Cardiac ventricle fibroblast (primary cell): Measurements from ENCODE around the genes FES, UNC45A and RCCD1.

DNA sequence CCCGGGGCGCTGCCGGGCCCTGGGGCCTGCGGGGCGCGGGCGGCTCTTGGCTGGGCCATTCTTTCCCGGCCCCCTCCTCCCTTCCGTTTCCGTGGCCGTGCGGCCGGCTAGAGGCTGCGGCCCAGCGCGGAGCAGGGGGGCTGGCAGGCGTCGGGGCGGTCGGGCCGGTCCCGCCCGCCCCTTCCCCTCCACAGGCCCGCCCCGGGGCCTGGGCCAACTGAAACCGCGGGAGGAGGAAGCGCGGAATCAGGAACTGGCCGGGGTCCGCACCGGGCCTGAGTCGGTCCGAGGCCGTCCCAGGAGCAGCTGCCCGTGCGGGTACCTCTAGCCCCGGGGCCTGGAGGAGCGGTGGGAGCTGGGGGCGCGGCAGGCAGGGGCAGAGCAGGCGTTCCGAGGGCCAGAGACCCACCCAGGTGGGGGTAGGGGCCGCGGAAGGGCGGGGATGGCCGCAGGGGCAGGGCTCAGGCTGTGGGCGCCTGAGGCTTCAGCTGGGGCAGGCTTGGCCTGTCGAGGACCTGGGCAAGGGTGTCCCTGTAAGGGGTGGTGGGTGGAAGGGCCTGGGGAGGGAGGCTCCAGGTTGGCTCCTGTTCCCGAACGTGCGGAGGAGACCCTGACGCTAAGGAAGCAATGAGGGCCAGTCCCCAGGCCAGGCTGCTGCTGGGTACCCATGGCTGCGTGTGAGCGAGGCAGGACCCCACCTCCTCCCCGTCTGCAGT is at the start of gene FES:
Gene FES (plus strand): TSS at position 278 of the 716 bp plus-strand sequence.
- RAMPAGE, long total RNA, result no peak

DNA sequence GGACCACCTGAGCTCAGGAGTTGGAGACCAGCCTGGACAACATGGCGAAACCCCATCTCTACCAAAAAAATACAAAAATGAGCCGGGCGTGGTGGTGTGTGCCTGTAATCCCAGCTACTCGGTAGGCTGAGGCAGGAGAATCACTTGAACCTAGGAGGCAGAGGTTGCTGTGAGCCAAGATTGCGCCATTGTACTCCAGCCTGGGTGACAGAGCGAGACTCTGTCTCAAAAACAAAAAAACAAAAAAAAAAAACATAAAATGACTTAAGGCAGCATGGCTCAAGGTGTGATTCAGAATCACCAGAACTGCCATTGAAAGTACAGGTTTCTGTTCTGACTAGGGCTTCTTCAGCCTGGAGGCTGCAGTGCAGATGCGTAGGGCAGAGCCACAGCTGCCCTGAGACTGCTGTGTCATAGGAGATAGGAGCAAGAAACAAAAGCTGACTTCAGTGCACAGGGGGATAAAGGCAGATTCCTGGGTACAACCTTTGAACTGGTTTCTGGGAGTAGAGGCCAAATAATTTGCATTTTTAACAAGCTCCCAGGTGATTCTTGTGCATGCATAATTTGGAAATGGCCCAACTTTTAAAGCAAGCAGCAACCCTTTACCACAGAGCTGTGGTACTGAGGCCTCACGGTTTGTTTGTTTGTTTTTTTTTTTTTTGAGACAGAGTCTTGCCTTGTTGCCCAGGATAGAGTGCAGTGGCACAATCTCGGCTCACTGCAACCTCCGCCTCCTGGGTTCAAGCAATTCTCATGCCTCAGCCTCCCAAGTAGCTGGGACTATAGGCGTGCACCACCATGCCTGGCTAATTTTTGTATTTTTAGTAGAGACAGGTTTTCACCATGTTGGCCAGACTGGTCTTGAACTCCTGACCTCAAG is 9.4 kb downstream of the HDDC3 start:
- RAMPAGE, long total RNA, result no peak

GRCh38 chr15:90934699-90935779 is at the start of gene UNC45A:
Gene UNC45A (plus strand): TSS chr15:90935285.
- RAMPAGE, long total RNA, result no peak

DNA sequence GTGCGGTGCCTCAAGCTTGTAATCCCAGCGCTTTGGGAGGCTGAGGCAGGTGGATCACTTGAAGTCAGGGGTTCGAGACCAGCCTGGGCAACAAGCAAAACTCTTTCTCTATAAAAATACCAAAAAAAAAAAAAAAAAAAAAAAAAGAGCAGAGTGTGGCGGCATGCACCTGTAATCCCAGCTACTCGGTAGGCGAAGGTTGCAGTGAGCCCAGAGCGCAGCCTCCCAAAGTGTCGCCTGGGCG is 424 bp upstream of the RCCD1 start:
- RAMPAGE, long total RNA, result no peak

DNA sequence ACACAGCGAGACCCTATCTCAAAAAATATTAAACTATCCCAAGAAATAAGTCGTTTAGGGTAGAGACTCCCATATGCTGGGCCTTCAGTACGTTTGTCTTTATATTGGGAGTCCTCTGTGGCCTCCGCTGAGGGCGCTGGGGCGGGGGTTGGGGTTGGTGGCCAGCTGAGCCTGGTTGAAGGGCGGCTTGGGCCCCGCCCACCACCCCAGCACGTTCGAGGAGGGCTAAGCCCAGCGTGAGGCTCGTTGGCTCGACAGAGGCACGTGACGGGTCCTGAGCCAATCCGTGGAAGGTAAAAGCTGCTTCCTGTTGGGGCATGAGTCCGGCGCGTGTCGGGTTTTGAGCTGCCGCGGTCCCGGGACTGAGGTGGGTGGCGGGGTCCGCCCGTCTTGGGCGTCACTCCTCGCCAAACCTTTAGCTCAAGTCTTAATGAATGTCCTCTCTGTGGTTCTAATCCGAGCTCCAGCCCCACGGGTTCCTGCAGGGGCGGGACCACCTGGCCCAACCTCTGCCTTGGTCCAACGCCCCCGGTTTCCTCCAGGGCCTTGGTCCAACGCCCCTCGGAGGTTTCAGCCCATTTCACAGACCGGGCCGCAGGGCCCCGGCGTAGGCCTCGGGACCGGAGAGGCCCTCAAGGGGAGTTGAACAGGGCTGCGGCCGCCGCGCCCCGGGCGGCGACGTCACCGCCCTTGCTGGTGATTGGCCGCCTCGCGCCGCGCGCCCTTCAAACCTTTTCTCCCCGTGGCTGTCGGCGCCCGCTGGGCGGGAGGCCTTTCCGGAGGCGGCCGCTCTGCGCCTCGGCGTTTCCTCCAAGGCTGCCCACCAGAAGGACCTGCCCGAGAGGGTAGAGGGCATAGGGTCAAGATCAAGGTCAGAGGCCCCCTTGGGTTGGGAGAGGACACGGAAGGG is at the start of gene RCCD1:
Gene RCCD1 (plus strand): TSS at position 303 of the 910 bp plus-strand sequence.
- RAMPAGE, long total RNA, result no peak

GRCh38 chr15:90979100-90979535 is 15.2 kb downstream of the PRC1 start:
- RAMPAGE, long total RNA, result no peak

- RAMPAGE, long total RNA, result no peak
Observed at GRCh38 chr15:90983781-90984259, 10.5 kb downstream of the PRC1 start.

GRCh38 chr15:91942557-91942983 is 89.1 kb downstream of the SLCO3A1 start:
- RAMPAGE, long total RNA, result no peak

- RAMPAGE, long total RNA, result no peak
Observed at GRCh38 chr15:91953436-91953955, 100.0 kb downstream of the SLCO3A1 start.

GRCh38 chr15:92394353-92395381 is 986 bp downstream of the ST8SIA2 start:
- RAMPAGE, long total RNA, result no peak

GRCh38 chr15:92614318-92614789 is 41.2 kb downstream of the FAM174B start:
- RAMPAGE, long total RNA, result no peak

- RAMPAGE, long total RNA, result no peak
Observed at GRCh38 chr15:92803763-92804848, 96.0 kb upstream of the CHD2 start.

DNA sequence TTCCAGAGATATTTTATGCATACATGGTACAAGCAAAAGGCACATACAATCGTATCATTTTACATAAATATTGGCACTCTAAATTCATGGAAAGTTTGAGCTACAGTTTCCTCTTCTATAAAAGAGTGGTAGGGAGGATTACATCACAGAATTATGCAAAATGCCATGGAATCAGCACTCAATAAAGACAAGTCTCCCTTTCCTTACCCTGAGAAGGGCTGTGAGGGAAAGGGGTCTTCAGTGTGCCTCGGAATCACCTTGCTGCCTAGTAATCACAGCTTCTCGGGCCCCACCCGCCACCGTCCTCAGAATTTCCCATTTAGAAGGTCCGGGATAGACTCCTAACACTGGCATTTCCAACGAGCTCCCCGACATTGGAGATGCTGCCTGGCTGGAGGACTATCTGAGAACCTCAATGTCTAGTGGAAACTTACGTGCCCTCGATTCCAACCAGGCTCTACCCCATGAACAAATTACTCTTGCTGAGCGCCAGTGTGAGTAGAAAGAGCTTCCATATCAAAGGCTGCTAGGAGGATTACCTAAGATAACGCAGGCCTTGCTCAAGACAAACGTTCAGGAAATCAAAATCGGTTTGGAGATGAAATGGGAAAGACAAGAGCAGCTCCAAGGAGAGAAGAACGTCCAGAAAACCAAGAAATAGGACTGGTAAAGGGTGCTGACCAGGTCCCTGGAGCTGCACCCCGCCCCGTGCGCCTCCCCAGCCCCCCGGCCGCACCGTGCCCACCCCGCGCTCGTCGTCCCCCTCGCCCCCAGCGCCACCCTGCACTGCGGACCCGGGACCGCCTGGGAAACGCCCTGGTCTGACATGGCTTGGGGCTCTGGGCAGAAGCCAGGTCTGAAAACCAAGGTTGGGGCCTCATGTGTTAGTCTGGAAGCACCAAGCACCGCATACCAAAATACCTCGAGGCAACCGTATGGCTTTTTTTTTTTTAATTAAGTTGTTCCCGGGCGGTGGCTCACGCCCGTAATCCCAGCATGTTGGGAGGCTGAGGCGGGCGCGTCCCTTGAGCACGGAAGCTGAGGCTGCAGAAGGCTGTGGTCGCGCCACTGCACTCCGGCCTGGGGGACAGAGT is 91.9 kb upstream of the CHD2 start:
- RAMPAGE, long total RNA, result no peak

GRCh38 chr15:92897964-92898433 is 2.1 kb upstream of the CHD2 start:
- RAMPAGE, long total RNA, result no peak

GRCh38 chr15:92930689-92931200 is 30.6 kb downstream of the CHD2 start:
- RAMPAGE, long total RNA, result no peak

- RAMPAGE, long total RNA, result no peak
Observed at GRCh38 chr15:92949505-92950295, 49.6 kb downstream of the CHD2 start.

GRCh38 chr15:92974403-92975282 is 74.5 kb downstream of the CHD2 start:
- RAMPAGE, long total RNA, result no peak

DNA sequence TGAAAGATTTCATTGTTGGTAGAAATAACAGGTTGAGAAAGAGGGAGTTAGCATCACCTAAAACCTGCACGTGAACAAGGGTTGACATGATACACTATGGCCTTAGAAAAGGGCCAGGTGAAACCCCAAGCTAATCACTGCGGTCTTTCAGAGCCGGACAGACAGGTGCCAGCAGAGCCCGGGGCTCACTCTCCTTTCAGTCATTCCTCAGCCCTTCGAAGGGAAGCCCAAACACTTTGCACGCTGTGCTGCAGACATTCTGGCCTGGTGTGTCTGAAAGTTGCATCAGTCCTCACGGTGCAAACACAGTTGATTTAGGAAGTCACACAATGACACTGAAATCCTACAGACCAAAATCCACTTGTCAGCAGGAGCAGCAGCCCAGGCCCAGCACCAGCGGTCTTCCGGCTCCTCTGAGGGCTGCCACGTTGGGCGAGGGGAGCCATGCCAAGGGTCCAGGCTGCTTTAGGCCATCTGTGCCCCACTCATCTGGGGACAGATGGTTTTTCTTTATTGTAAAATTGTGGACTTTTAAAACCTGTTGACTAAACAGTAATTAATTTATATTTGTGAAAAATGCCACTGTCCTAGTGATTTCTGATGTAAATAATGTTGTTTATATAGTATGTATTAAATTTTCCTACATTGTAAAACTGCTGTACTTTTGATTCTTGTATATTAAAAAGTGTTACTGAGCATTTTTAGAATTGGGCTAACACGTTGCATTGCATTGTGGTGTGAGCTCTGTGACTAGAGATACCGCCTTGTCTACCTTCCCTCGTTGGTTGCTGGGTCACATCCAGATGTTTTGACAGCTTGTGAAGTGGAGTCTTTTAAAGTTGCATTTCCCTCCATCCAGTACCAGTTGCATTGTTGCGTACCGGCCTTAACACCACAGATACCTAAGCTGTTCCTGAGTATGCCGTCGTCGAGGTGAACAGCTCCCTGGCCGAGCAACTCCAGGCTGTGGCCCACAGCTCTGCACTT is 61.4 kb downstream of the RGMA start:
- RAMPAGE, long total RNA, result no peak

DNA sequence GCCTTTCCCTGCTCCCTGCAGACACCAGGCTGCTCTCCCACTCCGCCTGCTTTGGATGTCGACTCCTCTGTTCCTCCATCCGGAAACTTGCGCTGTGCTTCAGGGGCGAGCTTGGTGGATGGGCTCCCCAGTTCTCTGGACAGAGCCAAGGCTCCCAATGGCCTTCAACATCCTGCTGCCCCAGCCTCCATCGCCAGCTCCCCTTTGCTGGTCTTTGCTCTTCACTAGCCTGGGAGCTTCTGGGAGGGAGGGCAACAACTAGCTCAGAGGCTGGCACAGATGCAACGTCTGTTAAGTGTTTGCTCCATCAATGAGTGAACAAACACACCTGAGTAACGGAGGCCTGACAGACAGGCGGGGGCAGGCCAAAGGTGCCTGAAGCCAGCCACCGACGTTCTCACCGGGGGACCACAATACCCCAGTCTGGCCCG is 39.0 kb downstream of the RGMA start:
- RAMPAGE, long total RNA, result no peak

DNA sequence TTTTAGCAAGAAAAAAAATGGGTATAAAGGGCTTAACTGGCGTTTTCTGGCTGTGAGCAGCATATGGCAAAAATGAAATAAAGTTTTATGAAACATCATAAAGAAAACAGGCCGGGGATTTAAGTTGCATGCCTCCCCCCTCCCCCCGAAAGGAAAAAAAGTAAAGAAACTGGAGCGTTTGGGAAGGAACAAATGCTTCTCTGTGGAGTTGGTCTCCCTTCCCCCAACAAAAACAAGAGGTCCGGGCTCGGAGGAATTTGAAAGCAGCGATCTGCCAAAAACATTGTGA is 17.1 kb downstream of the RGMA start:
- RAMPAGE, long total RNA, result no peak